Neural cell (in vitro differentiated cells): ENCODE data around the gene PRELID1.

- RAMPAGE, long total RNA, result no peak
Measured at GRCh38 chr5:176642889-176643327, 4.4 kb upstream of the TSPAN17 start.

DNA sequence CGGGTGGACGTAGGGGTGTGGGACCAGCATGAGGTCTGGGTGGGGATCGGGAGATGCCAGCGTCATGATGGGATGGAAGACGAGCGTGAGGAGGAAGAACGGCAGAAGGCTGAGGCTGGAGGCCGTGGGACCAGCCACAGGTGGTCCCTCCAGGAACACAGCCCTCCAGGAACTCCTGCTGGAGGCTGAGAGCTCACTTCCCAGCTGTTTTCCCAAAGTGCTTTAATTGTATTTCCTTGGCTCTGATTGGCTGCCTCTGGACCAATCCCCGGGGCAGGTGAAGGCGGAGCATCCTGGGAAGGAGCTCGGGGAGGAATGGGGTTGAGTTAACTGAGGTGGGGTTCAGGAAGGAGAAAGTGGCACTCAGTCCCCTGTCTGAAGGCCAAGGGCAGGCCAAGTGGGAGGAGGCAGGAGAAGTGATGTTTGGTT lies 2.9 kb downstream of the TSPAN17 start:
- RAMPAGE, long total RNA, result no peak

DNA sequence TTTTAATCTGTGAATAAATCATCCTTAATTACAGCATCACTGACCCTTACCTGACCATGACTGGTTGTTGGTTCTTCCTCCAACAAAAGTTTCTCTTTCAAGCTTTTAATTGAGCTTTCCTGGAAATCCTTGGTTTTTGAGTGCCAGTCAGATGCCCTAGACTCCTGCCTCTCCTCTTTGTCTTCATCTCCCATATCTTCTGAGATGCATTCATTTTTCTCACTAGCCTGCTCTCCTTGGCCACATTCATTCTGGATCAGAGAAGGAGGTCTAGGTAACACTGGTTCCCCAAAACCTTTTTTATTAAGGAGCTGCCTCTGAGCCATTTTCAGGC lies 38.1 kb downstream of the UIMC1 start:
- RAMPAGE, long total RNA, result no peak

- RAMPAGE, long total RNA, result no peak
Measured at GRCh38 chr5:177086297-177086767, 383 bp upstream of the FGFR4 start.

DNA sequence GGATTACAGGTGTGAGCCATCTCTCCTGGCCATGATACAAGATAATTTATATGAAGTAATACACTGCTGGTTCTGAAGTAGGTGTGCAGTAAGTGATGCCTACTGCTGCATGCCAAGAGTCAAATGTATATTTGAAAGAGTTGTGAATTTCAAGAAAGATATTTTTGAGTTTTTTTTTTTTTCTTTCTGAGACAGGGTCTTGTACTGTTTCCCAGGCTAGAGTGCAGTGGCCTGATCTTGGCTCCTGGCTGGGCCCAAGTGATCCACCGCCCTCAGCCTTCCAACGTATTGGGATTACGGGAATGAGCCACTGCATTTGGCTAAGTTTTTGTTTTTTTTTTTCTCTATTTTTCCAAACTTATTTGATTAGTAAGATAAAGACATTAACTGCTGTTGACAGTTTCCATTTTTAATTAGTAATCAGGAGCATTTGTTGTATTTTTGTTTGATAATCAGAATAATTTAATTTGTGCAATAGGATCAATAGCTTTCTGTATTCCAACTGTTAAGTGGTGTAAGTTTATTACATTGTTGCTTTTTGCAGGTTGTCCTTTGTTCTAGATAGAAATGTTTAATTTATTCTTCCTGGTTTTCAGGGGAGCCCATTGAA lies 10.6 kb downstream of the NSD1 start:
- RAMPAGE, long total RNA, result no peak

DNA sequence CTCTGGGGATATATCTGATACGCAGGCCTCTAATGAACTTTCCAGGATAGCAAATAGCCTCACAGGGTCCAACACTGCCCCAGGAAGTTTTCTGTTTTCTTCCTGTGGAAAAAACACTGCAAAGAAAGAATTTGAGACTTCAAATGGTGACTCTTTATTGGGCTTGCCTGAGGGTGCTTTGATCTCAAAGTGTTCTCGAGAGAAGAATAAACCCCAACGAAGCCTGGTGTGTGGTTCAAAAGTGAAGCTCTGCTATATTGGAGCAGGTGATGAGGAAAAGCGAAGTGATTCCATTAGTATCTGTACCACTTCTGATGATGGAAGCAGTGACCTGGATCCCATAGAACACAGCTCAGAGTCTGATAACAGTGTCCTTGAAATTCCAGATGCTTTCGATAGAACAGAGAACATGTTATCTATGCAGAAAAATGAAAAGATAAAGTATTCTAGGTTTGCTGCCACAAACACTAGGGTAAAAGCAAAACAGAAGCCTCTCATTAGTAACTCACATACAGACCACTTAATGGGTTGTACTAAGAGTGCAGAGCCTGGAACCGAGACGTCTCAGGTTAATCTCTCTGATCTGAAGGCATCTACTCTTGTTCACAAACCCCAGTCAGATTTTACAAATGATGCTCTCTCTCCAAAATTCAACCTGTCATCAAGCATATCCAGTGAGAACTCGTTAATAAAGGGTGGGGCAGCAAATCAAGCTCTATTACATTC lies 76.6 kb downstream of the NSD1 start:
- RAMPAGE, long total RNA, result no peak

GRCh38 chr5:177303493-177304154 lies at the start of gene PRELID1:
Gene PRELID1, plus strand, starts transcription at chr5:177303799.
- RAMPAGE, long total RNA, result start-site peak on the minus strand at chr5:177303684-177303712, 101 and 176 reads in 2 replicates

- RAMPAGE, long total RNA, result no peak
Measured at GRCh38 chr5:177378715-177379407, 5.4 kb upstream of the SLC34A1 start.

DNA sequence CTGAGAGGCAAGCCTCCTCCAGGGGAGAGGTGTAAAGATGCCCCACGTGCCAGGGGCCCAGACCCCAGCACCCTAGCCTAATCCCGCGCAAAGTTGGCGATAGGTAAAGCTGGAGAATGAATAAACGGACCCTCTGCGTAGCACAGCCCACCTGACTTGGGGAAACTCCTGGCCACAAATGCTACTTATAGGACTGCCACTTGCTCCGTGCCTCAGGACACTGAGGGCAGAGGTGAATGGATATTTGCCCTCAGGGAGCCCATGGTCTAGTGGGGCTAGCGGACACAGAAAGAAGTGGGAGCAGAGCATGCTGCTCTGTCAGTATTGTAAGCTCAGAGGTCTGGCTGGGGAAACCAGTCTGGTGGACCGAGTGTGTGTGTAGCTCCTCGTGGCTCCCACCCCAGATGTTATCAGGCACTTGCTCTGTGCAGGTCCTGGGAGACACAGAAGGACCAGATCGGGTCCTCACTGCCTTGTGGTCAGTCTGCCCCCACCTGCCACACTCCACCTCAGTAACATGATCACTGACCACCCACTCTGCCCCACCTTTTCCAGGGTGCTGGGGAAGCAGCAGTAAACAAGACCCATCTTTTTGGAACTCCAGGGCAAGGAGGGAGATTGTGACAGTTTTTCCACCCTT lies 841 bp downstream of the GRK6 start:
- RAMPAGE, long total RNA, result no peak

GRCh38 chr5:177429089-177429879 lies 2.8 kb downstream of the GRK6 start:
- RAMPAGE, long total RNA, result no peak

DNA sequence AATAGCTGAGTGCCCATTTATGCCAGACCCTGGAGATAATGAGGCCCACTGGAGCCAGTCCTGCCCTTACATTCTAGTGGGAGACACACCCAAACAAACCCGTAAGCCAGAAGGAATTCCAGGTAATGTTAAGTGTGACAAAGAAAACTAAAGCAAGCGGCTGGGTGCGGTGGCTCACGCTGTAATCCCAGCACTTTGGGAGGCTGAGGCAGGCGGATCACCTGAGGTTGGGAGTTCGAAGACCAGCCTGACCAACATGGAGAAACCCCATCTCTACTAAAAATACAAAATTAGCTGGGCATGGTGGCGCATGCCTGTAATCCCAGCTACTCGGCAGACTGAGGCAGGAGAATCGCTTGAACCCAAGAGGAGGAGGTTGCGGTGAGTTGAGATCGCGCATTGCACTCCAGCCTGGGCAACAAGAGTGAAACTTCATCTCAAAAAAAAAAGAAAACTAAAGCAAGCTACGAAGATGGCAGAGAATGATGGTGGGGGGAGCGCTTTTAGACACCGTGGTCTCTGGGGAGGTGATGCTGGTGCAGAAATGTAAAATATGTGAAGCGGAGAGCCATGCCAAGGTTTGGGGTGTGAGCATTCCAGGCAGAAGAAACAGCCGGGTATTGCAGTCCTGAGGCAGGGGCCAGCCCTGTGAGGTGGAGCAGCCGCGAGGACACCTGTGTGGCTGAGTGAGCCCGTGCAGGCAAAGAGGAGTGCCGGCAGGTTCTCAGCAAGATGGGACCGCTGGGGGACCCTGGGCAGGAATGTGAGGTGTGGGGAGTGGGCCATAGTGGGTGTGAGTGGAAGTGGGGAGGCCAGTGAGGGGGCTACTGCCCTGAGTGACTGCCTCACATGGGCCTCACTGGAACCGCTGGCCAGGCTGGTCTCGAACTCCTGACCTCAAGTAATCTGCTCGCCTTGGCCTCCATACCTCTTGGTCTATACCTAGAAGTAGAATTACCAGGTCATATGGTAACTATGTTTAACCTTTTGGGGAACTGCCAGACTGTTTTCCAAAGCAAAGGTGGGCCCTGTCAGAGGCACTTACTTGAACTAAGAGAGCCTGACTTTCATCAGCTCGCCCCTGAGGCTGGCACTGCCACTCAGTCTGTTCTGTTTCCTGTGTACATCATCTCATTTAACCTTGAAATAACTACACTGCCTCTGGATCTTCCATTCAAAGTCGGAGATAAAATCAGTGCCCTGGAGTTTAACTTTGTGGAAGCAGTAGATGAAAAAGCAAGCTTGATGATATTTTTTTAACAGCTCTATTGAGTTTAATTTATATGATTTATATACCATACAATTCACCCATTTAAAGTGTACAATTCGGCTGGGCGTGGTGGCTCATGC lies 8.2 kb upstream of the PRR7 start:
- RAMPAGE, long total RNA, result no peak

DNA sequence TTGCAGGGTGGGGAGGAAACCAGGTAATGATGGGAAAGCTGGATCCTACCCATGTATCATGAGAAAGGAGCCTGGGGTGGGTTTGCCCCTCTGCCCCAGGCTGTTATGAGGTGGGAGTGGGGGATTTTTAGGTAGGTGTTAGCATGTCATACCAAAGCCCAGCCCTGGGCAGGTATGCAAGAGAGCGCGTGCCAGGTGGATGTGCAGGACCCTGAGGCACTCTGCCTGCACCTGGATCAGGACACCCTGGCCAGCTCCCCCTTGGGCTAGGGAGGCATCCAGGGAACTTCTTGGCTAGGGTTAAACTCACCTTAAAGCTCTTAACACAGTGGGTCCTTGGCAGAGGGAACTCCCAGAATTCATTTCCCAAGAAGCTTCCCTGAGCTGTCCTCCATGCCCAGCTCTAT lies 2.5 kb upstream of the PRR7 start:
- RAMPAGE, long total RNA, result no peak

- RAMPAGE, long total RNA, result no peak
Measured at GRCh38 chr5:177450828-177451304, 4.3 kb downstream of the PRR7 start.

GRCh38 chr5:177467990-177468326 lies 5.5 kb downstream of the DBN1 start:
- RAMPAGE, long total RNA, result no peak

GRCh38 chr5:177475455-177475862 lies 2.0 kb upstream of the DBN1 start:
- RAMPAGE, long total RNA, result no peak

DNA sequence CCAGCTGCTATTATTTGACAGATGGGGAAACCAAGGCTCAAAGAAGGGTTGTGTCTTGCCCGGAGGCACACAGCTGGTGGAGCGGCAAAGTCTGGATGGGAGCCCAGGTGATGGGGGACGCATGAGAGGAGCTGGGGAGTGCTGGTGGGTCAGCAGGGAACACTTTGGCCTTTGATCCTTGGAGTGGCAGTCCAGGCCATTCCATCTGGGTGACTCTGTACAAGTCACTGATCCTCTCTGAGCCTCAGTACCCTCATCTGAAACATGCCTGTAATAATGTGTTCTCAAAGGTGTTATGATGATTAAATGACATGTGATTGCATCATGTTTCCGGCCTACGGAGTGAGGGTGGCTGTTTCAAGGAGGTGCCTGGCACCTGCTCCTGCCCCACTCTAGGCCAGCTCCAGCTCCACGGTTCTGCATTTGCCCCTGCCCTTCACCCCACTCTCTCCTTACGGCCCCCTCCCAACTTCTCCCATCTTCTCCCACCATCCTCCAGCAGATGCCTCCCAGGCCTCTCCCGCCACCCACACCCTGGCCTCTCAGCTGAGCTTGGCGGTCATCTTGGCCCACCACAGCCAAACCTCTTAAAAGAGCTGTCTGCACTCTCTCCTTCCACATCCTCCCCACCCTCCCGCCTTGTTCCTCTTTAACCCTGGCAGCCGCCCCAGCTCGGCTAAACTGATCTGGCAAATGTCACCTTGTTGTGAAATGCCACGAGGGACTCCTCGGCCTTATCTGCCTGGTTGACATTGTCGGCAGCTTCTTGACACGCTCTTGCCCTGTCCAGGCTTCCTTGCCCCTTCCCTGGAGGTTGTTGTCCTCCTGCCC lies 5.6 kb upstream of the DBN1 start:
- RAMPAGE, long total RNA, result no peak

- RAMPAGE, long total RNA, result no peak
Measured at GRCh38 chr5:177479626-177480019, 6.2 kb upstream of the DBN1 start.

DNA sequence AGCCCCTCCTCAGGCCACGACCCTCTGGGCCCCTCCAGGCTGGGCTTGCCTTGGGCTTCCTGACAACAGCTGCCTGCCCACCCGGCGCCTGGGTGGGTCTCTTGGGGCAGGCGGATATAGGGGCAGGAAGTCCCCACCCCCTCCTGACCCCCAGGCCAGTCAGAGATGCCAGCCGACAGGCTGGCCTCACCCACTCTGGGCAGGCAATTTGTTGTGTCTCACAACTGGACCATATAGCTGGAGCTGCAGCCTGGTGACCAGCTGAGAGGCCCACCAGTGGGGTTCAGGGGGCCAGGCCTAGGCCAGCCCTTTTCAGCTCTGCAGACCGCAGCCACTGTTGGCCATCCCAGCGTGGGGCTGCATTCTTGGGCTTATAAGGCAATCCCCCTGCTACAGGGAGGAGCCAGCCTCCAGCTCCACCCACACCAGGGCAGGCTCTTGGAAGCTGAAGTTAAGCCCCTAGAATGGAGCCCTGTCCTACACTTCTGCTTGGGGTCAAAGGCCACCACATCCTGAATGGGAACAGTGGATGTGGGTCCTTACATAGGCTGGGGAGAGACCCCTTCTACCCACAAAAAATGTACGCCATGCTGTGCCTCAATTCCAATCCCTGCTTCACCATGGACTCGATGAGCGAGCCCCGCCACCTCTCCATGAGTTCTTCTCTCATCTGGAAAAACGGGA lies 1.9 kb downstream of the PDLIM7 start:
- RAMPAGE, long total RNA, result no peak

DNA sequence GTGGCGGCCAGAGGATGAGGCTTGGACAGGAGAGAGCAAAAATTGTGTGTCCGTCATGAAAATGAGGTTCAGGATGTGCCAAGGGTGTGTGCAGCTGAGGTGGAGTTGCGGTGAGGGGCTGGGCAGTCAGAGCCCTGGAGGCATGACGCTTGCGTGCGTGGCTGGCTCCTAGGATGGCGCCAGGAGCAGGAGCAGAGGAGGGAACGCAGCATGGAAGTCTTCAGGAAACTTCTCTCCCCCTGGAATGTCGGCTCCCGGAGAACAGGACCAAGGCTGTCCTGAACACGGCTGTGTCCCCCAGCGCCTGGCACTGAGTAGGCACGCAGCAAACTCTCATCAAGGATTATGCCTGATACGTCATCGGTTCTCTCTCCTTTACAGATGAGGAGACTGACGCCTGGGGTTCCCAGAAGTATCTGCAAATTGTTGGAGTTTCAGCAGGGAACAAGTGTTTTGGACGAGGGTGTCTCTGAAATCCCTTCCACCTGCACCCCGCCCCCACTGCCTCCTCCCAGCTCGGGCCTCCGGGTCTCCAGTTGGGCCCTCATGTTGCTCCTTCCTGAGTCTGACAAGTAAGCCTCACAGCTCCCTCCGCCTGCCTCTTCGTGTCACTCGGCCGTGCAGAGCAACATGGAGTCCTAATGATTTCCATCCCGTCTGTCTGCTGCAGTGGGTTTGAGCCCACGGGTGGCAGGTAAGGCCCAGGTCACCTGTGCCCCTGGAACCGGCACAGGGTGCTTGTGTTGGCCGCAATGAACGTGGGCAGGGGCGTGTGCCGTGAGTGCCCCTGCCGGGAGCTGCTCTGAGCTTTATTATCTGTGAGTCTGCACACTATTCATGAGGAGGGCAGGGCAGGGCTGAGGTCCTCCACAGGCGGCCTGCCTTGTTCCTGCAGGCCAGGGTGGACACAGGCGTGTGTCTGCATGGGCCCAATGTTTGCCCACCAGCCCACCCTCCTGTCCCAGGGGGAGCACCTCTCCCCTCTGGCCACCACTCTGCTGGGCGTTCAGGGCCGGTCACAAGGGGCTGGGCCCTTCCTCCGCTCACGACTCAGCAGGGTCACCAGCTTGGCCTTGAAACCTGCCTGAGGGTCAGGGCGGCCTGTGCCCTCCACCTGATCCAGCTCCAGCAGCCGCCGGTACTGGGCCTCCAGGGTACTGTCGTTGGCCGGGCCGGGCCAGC lies 6.0 kb upstream of the PDLIM7 start:
- RAMPAGE, long total RNA, result no peak

- RAMPAGE, long total RNA, result no peak
Measured at GRCh38 chr5:177510262-177511251, 931 bp upstream of the DOK3 start.